AG04450 (cell line): ENCODE data around the gene STIM2.

- CAGE, long polyA plus RNA: no peak
- RRBS: no CpG with 5 or more reads among the region's 1 CpG
These were observed 162.1 kb downstream of the SMIM20 start for GRCh38 chr4:26076196-26076445.

DNA sequence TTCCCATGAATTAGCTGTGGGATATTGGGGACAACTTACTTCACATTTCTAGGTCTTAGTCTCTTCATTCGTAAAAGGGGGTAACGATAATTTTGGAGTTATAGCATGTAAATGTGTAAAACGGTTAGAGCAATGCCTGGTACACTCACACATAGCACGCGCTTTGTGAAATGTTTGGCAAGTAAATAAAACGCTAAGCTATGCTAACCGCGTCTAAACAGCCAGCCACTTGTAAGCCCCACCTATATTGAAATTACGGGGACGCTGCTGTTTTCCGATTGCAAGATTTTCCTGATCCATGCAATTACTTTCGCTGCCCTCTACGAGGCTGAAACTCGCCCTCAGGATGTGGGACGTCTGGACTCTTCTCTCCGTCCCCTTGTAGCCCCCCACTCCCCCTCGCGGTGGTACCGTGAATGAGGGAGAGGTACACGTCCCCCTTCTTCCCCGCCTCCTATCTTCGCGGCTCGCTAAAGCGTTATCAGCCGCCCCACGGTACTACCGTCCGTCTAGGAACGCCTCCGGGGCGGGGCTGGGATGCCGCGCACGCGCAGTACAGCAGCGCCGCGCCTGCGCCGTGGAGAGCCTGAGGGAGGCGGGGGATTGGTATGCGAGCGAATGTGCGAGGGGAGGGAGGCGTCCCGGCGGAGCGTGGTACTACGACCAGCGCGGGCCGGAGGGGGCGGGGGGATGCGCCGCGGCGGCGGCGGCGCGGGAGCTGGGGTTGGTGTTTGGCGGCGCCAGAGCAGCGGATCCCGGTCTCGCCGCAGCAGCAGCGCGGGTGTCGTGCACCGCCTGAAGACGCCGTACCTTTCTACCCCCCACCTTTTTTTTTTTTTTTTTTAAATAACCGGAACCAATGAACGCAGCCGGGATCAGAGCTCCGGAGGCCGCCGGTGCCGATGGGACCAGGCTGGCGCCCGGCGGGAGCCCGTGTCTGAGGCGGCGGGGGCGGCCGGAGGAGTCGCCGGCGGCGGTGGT is at the start of gene STIM2:
Gene STIM2 (plus strand): TSS at position 743 of the 981 bp plus-strand sequence.
- CAGE, long polyA plus RNA: start-site peak on the plus strand centred at position 635 of the sequence, 110 bp wide, 152 and 98 reads in 2 replicates
- RRBS: under 1% methylated on average over 31 of the region's 93 CpGs

- CAGE, long polyA plus RNA: no peak
- RRBS: no CpG with 5 or more reads among the region's 6 CpGs
These were observed 9.1 kb downstream of the STIM2 start for GRCh38 chr4:26869633-26870165.

DNA sequence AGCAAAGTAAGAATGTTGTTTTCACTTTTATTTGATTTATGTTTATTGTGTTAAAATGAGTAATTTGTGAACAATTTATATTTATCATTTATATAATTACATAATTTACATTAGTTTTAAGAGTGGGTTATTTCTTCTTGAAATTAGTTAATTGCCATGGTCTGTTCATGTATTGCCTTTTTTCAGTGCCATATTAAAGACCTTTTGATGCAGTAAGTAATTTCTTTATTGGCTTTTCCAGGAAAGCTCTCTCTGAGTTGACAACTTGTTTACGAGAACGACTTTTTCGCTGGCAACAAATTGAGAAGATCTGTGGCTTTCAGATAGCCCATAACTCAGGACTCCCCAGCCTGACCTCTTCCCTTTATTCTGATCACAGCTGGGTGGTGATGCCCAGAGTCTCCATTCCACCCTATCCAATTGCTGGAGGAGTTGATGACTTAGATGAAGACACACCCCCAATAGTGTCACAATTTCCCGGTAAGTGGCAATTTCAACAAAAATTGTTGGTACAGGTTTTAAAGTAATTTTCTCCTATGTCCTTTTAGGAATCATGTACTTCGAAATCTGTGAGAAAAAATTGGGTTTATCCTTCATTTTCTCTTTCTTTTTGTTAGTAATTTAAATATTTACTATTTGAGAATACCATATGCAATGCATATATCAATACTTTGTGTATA is 148.0 kb downstream of the STIM2 start:
- CAGE, long polyA plus RNA: no peak
- RRBS: no CpG with 5 or more reads among the region's 5 CpGs

DNA sequence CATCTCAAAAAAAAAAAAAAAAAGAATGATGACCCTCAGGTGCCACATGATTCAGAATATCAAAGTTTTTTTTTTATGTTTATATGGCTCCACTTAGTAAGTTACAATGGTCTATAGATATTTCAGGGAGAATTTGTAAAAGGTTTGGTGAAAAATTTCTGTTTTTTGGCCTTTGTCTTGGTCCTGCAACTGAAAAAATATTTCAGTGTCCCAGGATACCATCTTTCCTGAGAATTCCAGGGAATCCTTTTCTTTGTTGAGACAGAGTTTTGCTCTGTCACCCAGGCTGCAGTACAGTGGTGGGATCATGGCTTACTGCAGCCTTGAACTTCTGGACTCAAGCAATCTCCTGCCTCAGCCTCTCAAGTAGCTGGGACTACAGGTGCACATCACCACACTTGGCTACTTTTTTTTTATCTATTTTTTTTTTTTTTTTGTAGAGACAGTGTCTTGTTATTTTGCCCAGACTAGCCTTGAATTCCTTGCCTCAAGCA is 280.5 kb downstream of the STIM2 start:
- CAGE, long polyA plus RNA: no peak

DNA sequence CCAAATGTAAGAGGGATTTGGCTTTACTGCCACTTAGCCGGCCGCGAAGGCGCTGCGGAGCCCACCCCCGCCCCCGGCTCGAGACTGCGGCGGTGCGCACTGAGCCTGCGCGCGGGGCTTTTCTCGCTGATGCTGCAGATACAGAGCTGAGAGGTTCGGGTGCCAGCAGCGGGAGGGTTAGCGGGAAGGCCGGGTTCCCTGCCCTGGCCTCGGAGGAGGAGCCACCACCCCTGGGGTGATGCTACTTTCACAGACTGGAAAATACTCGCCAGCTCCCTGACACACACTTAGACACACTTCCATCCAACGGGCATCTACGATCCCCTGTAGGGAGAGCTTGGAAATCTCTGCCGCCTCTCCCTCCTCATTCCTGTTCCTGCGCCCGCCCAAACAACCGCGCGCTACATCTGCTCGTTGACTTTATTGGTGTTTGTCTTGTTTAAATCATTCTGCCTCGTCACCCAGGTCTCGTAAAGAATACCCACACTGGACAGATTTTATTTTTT is 2.1 kb upstream of the PCDH7 start:
- CAGE, long polyA plus RNA: no peak
- RRBS: 1% methylated on average over 16 of the region's 32 CpGs

DNA sequence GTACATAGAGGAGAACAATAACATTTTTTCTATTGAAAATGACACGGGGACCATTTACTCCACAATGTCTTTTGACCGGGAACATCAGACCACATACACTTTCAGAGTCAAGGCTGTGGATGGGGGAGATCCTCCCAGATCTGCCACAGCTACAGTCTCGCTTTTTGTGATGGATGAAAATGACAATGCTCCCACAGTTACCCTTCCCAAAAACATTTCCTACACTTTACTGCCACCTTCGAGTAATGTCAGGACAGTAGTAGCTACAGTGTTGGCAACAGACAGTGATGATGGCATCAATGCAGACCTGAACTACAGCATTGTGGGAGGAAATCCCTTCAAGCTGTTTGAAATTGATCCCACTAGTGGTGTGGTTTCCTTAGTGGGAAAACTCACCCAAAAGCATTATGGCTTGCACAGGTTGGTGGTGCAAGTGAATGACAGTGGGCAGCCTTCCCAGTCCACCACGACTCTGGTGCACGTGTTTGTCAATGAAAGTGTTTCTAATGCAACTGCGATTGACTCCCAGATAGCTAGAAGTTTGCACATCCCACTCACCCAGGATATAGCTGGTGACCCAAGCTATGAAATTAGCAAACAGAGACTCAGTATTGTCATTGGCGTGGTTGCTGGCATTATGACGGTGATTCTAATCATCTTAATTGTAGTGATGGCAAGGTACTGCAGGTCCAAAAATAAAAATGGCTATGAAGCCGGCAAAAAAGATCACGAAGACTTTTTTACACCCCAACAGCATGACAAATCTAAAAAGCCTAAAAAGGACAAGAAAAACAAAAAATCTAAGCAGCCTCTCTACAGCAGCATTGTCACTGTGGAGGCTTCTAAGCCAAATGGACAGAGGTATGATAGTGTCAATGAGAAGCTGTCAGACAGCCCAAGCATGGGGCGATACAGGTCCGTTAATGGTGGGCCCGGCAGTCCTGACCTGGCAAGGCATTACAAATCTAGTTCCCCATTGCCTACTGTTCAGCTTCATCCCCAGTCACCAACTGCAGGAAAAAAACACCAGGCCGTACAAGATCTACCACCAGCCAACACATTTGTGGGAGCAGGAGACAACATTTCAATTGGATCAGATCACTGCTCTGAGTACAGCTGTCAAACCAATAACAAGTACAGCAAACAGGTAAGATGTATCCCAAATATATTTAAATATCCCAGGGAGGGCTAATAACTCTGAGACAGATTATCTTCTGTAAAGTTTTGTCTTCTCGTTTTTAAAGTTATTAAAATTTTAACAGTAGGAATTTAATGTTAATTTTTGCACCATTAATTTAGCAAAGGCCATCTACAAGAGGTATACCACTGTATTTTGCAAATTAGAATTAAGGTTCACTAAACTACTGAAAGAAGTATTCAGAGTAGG is 3.8 kb downstream of the PCDH7 start:
- CAGE, long polyA plus RNA: no peak
- RRBS: no CpG with 5 or more reads among the region's 16 CpGs

DNA sequence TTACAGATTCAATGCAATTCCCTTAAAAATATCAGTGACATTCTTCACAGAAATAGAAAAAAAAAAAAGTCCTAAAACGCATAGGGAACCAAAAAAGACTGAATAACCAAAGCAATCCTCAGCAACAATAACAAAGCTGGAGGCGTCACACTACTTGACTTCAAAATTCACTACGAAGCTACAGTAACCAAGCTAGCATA is 528.5 kb downstream of the PCDH7 start:
- CAGE, long polyA plus RNA: no peak
- RRBS: no CpG with 5 or more reads among the region's 3 CpGs

DNA sequence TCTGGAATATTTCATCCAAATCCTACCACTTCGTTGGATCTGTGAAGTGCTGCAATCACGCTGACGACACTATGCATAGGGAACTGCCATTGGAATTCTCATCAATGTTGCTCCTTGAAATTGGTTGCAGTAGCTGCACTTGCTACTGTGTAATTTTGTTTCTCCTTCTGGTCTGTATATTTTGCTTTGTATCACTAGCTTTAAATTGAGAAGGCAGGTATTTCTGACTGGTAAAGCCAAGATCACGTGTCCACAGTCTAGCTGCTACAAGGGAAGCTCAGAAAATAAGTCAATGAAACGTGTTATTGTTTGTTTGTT is 2638.4 kb downstream of the PCDH7 start:
- CAGE, long polyA plus RNA: no peak
- RRBS: no CpG with 5 or more reads among the region's 5 CpGs

- CAGE, long polyA plus RNA: no peak
- RRBS: no CpG with 5 or more reads among the region's 2 CpGs
These were observed 2470.0 kb downstream of the ARAP2 start for GRCh38 chr4:33774313-33774671.

DNA sequence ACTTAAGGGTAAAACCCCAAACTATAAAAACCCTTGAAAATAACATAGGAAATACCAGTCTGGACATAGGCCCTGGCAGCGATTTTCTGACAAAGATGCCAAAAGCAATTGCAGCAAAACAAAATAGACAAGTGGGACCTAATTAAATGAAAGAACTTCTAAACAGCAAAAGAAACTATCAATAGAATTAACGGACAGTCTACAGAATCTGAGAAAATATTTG is 255.7 kb downstream of the ARAP2 start:
- CAGE, long polyA plus RNA: no peak
- RRBS: no CpG with 5 or more reads among the region's 2 CpGs

DNA sequence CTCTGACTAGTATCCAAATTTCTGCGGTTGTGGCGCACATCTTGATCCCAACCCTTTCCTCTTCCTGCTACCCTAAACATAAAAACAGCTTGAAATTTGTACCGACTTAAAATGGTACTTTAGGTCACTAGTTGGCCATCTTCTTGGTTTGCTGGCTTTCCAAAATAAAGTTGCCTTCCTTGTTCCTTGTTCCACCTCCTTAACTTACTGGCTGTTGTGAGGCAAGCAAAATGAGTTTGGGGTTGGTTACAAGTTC is 180.9 kb downstream of the ARAP2 start:
- CAGE, long polyA plus RNA: no peak
- RRBS: no CpG with 5 or more reads among the region's 3 CpGs

DNA sequence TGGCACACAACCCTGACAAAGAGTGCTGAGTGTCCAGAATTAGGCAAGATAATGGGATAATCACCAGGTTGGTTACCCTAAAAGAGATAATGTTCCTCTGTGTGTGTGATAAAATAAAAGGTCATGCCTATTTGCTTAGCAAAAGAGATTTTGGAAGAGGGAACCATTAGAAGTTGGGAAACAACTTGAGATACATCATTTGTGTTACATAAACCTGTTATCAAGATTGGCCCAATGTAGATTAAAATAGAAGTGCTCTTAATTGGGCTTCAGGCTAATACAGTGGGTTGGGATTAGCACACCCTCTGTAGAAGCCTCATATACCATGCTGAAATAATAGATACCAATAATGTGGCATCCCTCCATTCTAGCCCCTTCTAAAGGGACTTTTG is 26.5 kb upstream of the C4orf19 start:
- CAGE, long polyA plus RNA: no peak

DNA sequence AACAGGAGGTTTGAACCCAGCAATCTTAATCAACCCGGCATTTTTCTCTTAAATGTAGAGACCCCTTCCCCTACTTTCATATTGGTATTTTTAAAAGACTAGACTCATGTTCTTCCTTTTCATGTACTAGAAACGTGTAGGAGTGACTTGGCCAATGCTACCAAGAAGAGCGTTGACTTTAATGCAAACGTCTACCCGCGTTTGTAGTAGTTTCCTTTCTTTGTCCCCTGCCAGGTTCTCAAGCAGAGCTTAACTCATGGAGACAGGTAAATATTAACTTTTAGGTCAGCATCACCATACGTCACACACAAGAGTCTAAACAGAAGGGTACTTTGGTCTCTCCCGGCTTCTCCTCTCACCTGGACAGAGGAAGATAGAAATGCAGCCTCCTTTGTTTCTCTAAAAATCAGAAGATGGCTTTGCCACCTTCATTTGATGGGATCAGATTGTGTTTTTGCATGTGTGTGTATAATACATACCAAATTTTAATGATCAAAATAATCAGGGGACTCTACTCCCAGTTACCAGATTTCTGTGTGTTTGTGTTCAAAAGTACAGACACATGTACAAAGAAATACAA is 36.7 kb downstream of the C4orf19 start:
- CAGE, long polyA plus RNA: no peak
- RRBS: no CpG with 5 or more reads among the region's 8 CpGs

- CAGE, long polyA plus RNA: no peak
- RRBS: no CpG with 5 or more reads among the region's 12 CpGs
These were observed 68.1 kb upstream of the RELL1 start for GRCh38 chr4:37754101-37754831.

DNA sequence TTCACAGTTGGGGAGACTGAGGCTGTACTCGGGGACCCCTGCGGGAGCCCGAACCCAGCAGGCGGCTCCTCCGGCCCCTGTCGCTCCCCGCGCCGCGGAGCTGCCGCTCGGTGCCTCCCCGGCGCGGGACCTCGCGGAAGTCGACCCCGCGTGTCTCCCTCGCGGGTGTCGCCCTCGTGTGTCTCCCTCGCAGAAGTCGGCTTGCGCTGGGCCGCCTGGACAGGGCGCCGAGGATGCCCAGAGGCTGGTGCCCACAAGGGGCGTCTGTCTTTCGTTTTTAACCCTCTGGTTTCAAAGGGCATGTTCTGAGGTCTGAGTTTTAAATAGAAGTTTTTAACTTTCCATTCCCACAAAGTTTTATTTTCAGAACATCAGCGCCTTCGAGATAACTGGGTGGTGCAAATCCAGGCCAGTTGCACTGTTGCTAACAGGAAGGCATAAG is 17.6 kb downstream of the PTTG2 start:
- CAGE, long polyA plus RNA: no peak
- RRBS: 2% methylated on average over 9 of the region's 34 CpGs

DNA sequence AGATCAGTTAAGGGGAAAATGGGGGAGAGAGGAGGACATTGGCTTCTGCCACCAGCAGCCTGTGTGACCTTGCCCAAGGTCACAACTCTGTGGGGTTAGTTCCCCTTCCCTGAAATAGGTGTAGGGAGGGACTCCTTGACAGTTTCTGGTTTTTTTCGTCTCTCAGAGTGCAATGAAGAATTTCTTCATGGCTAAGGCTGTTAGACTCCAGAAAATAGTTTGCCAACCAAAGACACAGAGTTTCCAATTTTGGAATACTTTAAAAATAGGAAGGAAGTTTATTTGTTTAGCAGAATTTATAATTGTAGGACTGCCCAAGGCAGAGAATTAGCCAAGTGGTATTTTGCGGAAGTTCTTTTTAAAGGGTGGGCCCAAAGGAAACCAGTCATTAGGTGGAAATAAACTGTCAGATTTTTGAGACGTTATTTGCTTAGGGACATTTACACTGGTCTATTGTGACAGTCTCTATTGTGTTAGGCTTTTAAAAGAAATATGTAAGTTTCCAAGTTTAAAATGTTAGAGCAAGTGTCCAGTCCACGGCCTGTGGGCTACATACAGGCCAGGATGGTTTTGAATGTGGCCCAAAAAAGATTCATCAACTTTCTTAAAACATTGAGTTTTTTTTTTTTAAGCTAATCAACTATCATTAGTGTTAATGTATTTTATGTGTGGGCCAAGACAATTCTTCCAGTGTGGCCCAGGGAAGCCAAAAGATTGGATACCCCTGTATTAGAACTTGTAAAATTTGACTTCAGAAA is 29.7 kb downstream of the PTTG2 start:
- CAGE, long polyA plus RNA: no peak
- RRBS: no CpG with 5 or more reads among the region's 4 CpGs

- CAGE, long polyA plus RNA: no peak
- RRBS: no CpG with 5 or more reads among the region's 7 CpGs
These were observed 195.1 kb downstream of the PTTG2 start for GRCh38 chr4:38155334-38155582.

DNA sequence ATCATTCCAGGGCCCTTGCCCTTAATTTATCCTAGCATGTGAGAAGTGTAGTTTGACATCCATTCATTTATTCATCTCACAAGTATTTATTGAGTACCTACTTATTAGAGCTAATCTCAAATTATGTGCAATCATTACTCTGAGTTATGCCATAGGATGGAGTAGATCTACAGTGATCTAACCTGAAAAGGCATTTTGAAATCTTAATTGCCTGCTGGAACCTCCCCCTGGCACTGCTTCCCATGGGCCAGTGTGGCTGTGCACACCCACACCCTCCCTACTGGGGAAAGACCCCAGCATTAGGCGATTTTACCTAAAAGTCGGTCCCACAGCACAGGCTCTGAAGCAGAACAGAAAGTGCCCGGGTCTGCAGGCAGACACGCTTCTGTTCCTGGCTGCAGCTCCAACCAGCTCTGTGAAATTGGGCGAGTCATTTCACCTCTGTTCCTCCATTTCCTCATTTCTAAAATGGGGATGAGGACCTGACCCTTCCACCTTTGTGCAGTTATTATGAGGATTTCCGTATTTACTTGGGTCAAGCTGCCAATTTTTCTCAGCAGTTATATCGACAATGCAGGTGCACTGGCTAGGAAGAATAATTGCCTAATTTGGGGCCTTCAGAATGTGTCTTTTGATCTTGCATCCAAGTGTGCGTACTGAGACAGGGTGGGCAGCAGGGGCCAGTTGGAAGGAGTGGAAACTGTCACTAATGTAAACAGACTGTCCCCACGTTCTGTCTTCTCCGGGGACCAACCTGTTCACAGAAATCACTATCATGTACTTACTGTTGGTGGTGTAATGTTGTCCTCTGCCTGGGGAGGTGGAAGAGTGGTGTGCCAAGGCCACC is 7.0 kb downstream of the KLF3 start:
- CAGE, long polyA plus RNA: no peak
- RRBS: no CpG with 5 or more reads among the region's 10 CpGs

DNA sequence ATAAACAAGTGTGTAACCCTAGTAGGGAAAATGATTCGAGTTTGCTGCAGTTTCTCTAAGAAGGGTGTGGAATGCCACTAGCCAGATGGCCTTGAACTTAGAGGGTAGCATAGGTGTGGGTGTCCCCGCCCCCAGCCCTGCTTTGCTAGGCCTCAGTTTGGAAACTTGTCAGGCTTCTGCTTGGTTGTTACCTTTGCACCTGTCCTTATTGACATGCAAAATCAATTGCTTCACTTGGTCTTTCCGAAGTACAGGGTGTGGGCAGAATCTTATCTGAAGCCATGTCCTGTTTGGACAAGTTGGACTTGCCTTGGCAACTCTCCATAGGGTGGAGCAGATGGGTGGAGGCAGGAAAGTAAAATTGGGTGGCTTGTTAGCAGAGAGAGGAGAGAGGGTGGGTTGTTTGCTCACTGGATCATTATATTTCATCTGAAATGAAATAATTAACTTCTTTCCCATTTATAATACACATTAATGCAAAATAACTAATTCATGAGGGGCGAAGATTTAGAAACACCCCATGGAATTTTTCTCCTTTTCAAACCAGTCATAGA is 9.6 kb downstream of the KLF3 start:
- CAGE, long polyA plus RNA: no peak
- RRBS: no CpG with 5 or more reads among the region's 4 CpGs